ENCODE measurements around a stretch of chr17.

DNA sequence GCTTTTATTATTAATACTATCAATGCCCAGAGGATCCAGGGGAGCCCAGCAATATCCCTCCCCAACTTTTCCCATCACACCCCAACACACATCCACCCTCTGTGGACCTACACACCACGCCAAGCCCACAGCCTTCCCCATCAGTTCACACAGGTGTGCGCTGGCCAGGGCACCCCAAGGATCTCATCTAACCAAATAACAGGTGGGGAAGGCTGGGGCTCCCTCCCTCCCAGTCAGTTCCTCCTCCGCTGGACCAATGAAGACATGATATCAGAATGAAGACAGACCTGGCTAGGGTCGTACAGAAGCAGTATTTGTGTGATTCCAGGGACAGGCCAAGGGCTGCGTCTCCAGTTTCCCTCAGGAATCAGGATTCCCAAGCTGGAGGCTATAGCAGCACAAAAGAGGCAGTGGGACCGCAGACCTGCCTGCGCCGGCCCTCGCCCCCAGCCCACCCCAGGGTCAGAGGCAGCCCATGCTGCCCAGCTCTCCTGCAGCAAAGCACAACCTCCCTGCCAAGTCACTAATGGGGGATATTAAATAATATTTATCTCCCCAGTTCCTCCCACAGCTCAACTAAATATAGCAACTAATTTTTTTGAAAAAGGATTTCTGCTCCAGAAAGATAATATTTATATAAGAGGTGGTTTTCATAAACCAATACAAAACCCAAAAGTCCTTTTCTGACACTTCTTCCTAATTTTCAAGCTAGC is 1.6 kb downstream of the ATP2A3 start:
- PRO-cap, result no peak

GRCh38 chr17:3980767-3981082 is 16.5 kb upstream of the ATP2A3 start:
- PRO-cap, result no peak

DNA sequence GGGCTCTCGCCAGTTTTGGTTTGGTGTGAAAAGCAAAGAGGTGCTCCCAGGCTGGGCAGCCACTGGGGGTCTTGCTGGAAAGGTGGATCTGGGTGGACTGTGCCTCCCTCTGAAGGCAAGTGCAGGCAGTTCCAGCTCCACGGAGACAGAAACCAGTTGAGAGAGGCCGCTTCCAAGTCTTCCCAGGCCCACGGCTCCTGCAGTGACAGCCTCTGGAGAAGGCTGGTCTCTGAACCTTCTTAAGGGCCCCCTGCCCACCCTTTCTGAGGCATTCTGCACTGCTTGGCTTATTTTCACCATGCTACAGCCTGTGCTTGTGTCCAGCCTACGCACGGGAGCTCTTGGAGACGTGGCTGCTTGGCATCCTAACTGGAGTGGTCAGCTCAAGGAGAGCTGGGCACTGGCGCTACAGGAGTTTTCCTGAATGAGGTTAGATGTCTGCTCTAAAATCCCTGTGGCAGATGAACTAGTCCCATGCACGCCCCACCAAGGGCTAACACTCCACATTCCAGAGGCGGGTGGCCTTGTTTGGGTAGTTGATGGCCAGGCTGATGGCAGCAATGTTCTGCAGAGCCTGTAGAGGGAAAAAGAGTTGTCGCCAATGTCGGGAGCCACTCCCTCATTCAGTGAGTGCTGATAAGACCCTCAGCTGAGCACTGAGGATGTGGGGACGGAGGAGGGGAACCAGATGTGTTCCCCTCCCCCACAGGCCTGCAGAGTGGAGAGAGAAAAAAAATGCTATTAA is 42.3 kb upstream of the ATP2A3 start:
- PRO-cap, result no peak

DNA sequence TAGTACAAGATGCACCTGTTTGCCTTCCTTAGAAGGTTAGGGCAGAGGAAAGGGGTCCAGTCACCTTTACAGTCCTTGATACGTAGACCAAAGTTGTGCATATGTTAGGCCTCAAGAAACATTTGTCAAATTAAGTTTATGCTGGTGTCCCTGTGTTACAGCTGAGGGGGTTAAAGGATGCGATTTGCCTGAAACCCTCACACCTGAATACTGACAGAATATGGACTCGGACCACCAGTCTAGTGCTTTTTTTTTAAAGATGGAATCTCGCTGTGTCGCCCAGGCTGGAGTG is 1.5 kb downstream of the CYB5D2 start:
- PRO-cap, result no peak

DNA sequence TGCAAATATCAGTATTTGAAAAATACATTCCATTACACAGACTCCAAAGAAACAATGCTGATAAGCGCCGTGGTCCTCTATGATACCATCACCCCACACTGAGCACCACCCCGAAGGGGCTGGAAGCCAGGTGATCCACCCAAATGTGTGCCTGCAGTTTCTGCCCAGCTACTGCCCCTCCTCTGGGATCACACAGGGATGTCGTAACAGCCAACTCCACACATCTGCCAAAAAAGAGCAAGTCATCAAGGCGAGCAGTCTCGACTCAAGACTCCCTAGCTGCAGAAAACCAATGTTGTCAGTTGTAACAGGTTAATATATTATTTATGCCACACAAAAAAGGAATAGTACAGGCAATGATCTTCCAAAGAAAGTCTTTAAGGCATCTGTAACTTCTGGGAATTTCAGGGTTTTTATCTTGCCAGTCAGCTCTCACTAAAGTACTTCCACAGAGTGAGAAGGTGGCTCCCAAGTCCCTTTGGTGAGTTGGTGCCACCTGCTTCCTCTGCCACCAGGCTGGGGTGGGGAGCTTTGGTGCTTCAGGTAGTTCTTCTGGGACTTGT is 21.0 kb downstream of the CYB5D2 start:
- PRO-cap, result no peak

- PRO-cap, result no peak
Measured at GRCh38 chr17:4176017-4176634, 33.1 kb downstream of the CYB5D2 start.

- PRO-cap, result no peak
Measured at GRCh38 chr17:4232123-4232730, 31.6 kb downstream of the ANKFY1 start.

- PRO-cap, result no peak
Measured at GRCh38 chr17:4234328-4234976, 29.3 kb downstream of the ANKFY1 start.

GRCh38 chr17:4296380-4297009 is 32.7 kb upstream of the ANKFY1 start:
- PRO-cap, result no peak

DNA sequence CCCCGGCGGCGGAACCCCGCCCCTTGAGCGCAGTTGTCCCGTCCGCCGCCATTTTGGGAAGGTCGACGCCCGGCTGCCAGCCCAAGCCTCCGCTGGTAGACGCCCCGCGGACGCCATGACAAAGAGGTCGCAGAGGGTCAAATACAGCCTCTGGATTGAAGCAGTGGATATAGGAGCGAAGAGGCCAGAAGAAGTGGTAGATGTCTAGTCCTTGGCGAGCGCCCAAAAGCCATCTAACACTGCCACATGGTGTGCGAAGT is 186 bp upstream of the UBE2G1 start:
- PRO-cap, result bidirectional peak, plus-strand start at position 62 of the sequence, minus-strand start outside the sequence

- PRO-cap, result no peak
Measured at GRCh38 chr17:4426655-4427114, 7.1 kb upstream of the SPNS3 start.

DNA sequence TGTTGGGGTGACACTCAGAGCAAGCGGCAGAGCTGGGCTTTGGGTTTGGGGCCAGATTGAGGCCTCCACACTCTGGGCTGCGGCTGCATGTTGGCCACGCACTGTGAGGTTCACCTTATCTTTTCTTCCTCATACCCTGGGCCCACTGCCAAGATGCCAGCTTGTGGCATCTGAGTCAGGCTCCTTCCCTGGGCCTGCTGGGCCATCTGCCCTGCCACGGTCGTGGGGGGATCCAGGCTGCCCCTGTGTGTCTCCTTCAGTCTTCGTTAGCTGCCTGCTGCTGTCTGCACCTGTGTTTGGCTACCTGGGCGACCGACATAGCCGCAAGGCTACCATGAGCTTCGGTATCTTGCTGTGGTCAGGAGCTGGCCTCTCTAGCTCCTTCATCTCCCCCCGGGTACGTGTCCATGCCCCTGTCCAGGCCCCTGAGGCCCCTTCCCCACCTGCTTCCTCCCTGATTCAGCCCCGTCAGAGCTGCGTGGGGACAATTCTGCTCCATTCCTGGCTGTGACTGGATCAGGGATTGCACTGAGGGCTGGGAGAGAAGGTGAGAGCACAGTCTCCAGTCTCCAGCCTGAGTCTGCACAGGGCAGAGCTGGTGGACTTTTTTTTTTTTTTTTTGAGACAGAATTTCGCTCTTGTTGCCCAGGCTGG is 11.2 kb downstream of the SPNS3 start:
- PRO-cap, result no peak

DNA sequence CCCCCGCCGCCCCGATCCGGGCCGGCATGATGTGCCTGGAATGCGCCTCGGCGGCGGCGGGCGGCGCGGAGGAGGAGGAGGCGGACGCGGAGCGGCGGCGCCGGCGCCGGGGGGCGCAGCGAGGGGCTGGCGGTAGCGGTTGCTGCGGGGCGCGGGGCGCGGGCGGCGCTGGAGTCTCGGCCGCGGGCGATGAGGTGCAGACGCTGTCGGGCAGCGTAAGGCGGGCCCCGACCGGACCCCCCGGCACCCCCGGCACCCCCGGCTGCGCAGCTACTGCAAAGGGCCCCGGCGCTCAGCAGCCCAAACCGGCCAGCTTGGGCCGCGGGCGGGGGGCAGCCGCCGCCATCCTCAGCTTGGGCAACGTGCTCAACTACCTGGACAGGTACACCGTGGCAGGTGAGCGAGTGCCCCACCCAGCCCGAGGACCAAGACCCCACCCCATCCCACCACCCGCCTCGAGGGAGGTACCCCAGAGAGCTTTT is 382 bp downstream of the SPNS2 start:
- PRO-cap, result no peak

DNA sequence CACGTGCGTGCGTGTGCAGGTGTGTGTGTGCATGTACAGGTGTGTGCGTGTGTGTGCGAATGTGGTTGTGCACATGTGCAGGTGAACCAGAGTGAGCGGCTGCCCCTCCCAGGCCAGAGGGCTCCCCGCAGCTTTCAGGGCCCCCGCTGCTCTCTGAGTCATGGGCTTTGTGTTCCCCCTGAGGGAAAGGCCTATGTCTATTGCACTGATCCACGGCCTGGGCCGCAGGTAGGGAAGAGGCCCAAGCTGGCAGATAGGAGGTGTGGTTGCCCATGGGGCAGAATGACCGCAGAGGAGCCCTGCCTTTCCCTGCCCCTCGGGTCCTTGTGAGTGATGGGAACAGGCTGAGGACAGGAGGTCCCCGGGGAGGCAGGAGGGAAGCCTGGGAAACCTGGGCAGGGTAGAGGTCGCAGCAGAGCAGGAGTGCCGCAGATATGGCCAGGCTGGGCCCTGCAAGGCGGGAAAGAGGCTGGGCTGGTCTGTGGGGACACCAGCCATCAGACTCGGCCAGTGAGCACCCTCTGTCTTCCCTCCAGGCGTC is 14.1 kb downstream of the SPNS2 start:
- PRO-cap, result no peak

GRCh38 chr17:4522436-4523022 is 23.8 kb downstream of the SPNS2 start:
- PRO-cap, result no peak

DNA sequence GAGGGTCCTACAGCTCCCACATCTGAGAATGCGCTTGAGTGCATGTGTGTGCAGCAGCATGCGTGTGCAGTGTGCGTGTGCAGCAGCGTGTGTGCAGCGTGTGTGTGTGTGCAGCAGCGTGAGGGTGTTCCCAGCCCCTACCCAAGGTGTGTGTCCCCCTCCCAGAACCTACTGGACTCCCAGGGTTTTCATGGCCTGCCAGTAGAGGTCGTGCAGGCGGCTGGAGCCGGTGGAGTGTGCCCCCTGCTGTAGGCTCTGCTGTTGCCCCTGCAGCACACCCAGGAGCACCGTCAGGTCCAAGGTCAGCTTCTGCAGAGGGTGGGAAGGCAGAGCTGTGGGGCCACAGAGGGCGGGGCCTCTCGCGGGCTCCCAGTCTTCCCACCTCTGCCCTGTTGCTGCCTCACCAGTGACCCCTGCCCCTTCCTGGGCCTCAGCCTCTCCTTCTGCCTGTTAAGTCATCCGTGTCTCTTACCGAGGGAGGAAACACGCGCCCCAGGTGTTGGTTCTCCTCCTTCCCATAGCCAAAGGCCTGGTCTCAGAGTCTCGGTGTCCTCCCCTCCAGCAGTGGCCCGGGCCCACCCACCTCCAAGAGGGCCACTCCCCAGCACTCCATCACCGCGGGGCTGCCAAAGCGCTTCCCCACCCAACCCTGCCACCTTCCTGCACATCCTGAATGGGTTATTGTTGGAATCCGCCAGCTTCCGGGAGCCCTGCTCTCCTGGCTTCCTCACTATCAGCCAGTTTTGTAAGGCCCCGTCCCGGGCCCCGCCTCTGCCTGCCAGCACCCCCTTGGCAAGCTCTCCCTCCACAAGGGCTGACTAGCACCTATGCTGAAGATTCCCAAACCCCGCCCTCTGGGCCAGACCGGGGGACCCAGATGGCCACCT is 14.8 kb downstream of the MYBBP1A start:
- PRO-cap, result no peak

GRCh38 chr17:4541257-4541962 is 13.8 kb downstream of the MYBBP1A start:
- PRO-cap, result no peak

- PRO-cap, result no peak
Measured at GRCh38 chr17:4573724-4574286, 10.5 kb upstream of the SMTNL2 start.

GRCh38 chr17:4585087-4586038 is 1.0 kb downstream of the SMTNL2 start:
- PRO-cap, result no peak

DNA sequence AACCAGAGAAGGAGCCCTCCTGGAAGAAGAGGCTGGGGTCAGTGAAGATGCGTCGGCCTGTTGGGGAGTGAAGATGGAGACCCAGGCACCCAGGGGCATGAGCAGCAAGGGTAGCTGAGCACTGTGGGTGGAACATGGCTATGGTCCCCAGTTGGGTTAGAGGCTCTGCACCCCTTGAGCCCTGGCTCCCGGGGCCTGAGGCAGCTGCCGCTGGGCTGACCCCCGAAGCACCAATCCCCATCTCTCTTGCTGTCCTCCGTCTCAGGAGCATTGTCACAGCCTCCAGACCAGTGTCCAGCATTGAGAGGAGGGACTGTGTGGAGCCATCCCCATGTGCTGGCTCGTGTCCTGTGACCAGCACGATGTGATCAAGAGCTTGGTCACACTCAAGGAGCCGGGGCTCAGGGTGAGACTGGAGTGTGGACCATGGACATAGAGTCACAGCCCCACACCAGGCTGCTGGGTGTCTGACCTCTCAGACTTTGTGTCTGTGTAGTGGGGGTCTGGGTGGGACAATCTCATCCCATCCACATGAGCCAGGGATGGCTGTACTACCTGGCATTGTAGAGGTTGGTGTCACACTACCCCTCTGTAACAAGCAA is 2.9 kb downstream of the SMTNL2 start:
- PRO-cap, result no peak